ENCODE measurements around a stretch of chr13.

DNA sequence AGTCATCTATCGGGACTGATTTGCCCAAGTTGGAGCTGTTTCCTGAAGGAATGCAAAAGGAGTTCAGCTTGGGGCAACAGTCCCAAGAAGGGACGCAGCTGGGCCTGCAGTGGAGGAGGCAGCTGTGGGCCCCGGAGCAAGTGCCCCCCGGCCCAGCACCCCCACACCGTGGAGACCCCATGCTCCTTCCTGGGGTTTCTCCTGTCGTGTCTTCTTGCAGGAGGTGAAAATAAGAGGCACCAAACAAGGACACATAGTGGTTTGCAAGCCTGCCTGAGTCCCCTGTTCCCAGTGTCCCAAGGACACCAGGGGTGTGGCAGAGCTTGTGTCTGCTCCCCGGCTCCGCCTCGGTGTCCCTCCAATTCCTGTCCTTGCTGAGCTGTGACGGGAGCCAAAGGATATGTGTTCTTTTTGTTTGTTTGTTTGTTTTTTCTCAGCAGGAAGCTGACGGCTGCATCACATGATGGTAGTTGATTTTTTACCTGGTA is 50.6 kb upstream of the XPO4 start:
- PRO-cap, result no peak

DNA sequence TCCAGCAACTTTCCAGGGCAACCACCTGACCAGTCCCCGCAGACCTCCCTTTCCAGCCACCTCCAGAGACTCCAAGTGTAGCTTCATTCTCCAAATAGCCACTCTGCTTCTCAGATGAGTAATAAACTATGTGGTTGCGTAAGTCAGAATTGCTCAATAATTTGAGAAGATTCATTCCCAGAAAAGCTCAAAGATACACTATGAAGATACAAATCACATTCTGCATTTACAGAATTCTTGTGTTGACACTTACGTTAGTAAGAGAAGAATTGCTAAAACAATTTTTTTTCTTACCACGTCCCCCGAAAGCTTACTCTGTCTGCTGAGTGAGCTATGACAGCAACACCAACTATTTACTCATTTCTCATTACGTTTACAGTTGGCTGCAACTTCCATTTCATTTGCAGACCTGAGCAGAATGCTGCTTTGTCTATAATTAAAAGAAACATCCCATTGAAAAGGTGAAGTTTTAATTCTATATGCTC is 8.3 kb upstream of the LATS2 start:
- PRO-cap, result no peak

DNA sequence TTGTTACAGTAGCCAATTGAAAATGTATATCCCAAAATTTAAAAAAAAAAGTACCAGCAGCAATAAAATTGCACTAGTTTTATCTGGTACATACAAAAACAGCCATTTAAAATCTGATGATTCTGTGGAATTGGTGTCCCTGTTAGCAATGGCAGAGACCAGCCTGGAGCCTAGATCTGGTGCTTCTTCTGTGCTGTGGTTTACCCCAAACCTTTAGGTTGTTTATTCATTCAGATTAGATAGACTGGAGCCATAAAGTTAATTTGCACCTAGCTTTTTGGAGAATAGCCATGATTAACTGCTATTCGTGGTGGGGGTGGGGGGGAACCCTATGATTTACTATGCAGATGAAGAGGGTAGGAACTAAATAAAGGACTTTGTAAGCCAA is 8.5 kb downstream of the SAP18 start:
- PRO-cap, result no peak

- PRO-cap, result no peak
Measured at GRCh38 chr13:21310502-21310954, 134.1 kb downstream of the MRPL57 start.

DNA sequence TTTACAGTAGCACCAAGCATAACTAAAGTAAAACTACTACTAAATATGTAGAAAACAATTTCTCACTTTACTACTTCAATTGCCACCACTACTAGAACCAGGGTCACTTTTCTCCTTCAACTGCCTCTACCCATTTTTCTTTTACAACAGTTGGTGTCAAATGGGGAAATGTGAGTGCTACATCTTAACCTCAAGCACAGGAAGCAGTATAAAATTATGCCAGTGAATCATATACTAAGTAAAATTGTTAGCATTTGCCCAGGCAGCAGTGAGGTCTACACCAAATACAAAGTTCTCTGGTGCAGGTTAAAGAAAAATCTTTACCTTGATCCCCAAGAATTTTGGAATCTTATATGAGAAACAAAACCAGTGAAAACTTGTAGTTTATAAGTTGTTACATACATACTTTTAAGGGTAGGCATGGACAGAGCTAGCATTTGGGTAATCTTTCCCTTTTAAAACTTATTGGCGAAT is 24.0 kb downstream of the MICU2 start:
- PRO-cap, result no peak

- PRO-cap, result no peak
Measured at GRCh38 chr13:21616863-21617432, 13.0 kb upstream of the MICU2 start.

DNA sequence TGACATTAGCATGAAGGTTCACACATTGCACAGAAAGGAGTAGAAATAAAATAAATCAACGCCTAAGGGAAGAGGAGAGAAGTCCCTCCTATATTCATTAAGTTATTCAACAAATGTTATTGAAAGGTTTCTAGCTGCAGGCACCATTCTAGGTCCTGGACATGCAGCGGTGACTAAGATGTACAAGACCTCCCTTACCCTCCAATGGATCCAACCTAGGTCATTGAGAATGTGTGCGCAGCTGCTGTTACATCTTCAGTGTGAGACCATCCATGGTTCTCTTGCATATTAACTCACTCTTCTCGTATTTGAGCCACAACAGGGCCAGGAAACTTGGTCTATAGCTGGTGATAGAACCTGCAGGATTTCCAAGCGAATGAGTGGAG is 131.0 kb downstream of the FGF9 start:
- PRO-cap, result unidirectional peak, minus-strand start at position 212 of the sequence

DNA sequence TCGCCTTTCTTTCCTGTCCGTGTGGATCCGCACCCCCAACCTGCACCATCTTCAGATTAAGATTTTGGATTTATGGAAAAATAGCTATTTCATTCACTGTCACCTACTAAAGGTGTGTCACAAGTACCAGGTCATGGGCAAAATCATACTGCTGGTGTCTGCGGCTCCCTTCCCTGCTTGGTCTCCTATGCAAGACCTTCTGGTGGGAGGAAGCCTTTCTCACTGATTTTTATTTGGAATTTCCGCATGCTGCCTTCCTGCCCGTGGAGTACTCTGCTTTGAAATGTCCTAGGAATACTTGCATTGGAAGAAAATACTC is 539.9 kb downstream of the FGF9 start:
- PRO-cap, result no peak

GRCh38 chr13:22745154-22745437 is 435.7 kb upstream of the SGCG start:
- PRO-cap, result no peak

- PRO-cap, result no peak
Measured at GRCh38 chr13:23470707-23471048, 37.2 kb upstream of the SACS start.

- PRO-cap, result no peak
Measured at GRCh38 chr13:23546860-23547763, 23.1 kb upstream of the TNFRSF19 start.

GRCh38 chr13:23626589-23627175 is 56.5 kb downstream of the TNFRSF19 start:
- PRO-cap, result no peak

DNA sequence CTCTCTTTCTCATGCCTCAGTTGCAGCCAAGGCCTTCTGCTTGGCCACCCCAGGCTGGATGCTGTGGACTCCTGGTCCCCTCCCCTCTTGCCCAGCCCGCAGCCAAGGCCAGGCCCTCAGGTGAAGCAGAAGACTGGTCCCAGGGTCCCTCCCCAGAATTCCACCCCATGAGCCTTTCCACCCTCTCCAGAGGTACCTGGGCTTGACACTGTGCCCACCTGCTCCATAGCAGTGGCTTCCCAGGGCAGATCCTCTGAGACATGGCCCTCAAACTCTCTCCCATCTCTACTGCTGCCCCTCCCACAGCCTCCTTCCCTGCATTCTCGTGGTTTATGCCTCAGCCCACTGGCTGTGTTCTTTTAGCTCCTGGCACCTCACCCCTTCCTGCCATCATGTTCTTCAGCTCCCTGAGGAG is 61.8 kb upstream of the MIPEP start:
- PRO-cap, result no peak

DNA sequence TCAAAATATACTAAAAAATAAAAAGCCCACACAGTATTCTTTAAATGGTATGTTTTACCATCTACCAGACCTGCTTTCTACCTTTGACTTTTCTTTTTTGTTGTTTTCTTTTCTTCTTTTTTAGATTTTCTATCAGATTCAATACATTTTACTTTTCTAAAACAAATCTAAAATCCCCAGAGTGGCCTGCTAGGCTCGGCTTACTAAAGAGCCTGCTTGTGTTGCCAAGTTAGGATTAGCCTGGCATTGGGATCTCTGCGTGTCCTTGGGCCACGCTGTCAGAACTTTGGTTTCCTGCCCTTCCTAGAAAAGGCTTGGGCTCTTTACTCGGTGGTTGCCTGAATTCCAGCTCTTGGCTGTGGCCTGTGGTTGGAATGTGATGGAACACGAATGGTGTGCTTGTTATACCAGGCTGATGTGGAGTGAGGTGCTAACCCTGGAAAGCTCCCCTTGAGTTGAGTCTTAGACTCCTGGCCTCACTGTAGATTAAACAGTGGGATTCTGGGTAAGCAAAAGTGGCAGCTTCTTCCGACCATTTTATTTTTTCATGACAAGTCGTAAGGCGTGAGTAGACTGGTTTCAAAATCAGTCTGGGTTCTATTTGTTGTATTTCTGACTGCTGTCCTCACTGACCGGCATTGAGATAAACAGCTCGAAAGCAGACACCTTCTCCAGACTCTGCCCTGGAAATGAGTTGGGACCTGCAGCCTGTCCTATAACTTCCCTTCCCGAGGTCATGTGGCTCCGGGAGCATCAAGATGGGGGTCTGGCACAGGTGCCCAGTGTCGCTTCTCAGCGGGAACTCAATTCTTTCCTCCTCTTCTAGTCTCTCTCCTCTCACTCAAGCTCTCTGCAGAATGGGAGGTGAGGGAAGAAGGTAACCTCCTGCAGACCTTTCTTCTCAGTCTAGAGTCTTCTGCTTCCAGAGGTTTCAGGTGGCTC is 8.6 kb downstream of the SPATA13 start:
- PRO-cap, result no peak

DNA sequence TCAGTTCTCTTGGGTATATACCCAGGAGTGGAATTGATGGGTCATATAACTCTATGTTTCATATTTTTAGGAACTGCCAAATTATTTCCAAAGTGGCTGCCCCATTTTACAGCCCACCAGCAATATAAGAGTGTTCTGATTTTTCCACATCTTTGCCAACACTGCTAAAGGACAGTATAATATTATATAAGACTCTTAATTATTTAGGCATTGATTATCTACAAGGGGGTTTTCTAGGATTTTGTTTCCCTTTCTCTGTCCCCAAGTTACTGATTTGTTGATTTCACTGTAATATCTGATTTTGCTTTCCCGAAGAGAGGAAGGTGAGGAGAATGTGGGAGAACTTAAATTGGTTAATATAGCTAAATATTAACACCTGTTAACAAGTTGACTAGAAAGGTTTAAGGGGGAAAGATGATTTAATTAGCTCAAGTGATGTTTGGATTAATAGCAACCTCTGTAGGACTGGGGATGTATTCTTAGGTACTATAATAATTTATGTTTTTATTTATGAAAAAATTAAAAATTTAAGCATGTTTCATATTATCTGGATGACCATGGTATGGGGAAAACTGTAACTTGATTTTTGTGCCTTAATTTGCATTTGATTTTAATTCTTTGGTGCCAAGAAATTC is 35.0 kb downstream of the SPATA13 start:
- PRO-cap, result no peak

DNA sequence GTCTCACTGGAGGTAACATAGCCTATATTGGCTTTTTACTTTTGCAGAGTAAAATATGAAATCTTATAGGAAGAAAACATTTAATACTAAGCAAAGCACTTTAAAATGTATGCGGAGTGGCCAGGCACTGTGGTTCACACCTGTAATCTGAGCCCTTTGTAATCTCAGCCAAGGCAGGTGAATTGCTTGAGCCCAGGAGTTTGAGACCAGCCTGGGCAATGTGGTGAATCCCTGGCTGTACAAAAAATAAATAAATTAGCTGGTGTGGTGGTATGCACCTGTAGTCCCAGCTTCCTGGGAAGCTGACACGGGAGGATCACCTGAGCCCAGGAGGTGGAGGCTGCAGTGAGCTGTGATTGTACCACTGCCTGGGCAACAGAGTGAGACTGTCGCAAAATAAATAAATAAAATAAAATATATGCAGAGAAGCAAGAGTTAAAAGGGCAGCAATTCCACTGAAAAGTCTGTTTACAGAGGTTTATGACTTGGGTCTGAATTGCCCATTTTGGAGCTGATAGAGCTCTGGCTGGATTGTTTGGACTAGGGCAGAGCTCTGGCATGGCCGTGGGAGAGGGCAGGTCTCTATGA is 64.8 kb upstream of the C1QTNF9 start:
- PRO-cap, result no peak

DNA sequence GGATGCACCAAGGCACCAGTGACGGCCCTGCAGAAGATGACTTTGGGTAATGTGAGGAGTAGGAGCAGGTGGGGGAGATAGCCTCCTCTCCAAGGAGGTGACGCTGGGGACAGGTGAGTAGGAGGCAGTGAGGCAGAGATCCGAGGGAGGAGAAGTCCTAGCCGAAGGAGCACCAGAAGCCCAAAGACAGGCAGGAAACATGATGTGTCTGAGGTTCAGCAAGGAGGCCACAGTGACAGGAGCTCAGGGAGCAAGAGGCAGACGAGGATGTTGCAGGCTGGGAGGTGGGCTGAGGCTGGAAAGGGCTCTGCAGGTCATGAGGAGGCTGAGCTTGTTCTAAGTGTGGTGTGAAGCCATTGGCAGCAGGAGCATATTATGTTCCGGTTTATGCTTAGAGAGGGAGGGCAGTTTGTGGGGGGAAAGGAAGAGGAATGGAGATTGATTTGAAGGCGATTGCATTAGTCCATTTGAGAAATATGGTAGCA is 55.7 kb upstream of the C1QTNF9 start:
- PRO-cap, result no peak

DNA sequence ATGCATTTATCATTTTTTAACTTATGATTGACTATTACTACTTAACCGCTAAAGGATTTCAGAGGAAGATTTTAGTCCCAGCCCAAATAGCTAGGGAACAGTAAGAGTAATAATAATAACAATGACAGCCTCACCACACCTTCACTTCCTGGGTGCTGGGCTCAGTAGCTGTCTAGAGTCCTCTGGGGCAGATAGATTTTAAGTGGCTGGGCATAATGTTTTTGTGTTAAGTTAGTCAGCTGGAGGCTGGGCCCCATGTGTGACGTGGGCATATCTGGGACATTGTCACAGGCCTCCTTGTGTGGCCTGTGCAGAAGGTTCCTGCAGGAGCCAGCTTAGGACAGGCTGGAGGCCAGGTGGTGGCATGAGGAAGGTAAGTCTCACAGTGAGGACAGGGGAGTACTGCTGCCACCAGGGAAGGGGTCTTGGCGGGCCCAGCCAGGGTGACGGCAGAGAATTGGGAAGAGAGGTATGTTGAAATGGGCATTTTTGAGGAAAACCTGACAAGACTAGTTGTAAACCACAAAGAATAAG is 19.6 kb upstream of the C1QTNF9 start:
- PRO-cap, result no peak

- PRO-cap, result no peak
Measured at GRCh38 chr13:24333067-24333363, 23.6 kb downstream of the C1QTNF9 start.

DNA sequence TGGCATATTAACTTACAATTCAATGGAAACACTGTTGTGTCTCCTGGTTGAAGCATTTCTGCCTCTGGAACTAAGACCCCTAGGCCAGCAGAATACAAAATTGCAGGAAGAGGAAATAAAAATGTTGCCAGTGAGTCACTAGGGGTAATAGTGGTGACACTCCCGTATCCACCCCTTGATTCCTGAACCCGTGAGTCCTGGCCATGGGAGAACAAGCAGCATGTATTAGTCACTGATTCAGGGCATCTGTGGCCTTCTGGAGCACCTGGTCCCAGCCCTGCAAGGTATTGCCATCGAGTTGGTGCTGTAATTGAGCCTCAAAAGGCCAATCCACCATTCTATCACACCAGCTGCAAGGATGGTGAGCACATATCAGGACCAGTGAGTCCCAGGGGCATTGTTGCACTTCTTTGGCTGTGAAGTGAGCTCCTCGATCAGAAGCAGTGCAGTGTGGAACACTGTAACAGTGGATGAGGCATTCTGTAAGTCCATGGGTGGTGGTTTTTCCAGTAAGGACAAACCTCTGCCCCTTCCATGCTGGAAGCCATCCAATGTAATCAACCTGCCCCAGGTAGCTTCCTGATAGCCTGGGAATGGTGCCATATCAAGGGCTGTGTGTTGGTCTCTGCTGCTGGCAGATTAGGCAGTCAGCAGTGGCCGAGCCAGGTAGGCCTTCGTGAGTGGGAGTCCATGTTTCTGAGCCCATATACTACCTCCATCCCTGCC is 39.5 kb downstream of the C1QTNF9 start:
- PRO-cap, result no peak

Data from peritoneum (tissue), 1 donor.